Ureter (tissue), 1 donor: ENCODE data around the genes CCT8L2, XKR3, BID, MICAL3, FAM246B and GSC2.

DNA sequence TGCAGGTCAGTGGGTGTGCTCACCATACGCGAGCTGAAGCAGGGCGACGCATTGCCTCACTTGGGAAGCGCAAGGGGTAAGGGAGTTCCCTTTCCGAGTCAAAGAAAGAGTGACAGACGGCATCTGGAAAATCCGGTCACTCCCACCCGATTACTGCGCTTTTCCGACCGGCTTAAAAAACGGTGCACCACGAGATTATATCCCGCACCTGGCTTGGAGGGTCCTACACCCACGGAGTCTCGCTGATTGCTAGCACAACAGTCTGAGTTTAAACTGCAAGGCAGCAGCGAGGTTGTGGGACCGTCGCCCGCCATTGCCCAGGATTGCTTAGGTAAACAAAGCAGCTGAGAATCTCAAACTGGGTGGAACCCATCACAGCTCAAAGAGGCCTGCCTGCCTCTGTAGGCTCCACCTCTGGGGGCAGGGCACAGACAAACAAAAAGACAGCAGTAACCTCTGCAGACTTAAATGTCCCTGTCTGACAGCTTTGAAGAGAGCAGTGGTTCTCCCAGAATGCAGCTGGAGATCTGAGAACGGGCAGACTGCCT lies 408.7 kb downstream of the CCT8L2 start:
- PRO-cap: no peak

GRCh38 chr22:16592620-16592866 lies at the start of gene CCT8L2:
CCT8L2 (minus strand) TSS chr22:16592810.
- PRO-cap: no peak

- PRO-cap: no peak
These were observed 10.6 kb upstream of the CCT8L2 start for GRCh38 chr22:16603019-16603703.

DNA sequence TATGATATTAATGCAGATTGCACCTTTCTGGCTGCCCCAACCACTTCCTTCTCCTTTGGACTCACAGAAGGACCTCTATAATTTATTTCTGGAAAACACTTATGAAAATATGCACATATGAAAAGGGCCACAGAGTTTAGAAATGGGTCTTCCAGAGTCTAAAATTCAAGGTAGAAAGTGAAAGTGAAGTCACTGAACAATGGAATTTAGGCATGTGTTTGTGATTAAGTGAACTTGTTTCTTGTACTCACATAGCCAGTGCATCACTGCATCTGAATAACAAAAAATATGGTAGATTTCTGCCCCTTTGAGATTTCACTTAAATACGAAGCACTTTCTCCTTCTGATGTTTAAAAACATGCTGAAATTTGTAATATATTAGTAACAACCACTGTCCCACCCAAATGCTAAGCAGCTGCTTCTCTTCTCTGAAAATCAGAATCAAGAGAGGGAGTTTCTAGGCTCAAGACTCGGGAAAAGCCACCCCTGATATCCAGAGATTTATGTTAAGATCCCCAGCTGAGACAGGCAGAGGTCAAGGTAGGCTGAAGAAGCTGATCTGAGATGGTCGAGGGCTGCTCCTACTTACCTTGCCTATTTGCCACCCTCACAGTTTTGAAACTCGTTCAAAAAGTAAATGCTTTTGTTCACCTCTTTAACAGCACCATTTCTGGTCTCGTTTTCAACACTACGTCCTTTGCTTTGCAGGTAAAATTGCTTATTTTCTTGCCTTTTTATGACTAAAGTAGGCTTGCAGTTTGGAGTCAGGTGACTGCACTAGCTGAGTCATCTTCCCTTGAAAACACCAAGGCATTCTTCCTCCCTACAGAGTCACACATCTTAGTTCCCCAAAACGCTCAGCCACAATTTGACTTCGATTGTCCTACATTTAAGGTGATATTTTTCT lies at the start of gene XKR3:
Gene XKR3 (minus strand): TSS at position 710 of the 907 bp plus-strand sequence.
- PRO-cap: no peak

DNA sequence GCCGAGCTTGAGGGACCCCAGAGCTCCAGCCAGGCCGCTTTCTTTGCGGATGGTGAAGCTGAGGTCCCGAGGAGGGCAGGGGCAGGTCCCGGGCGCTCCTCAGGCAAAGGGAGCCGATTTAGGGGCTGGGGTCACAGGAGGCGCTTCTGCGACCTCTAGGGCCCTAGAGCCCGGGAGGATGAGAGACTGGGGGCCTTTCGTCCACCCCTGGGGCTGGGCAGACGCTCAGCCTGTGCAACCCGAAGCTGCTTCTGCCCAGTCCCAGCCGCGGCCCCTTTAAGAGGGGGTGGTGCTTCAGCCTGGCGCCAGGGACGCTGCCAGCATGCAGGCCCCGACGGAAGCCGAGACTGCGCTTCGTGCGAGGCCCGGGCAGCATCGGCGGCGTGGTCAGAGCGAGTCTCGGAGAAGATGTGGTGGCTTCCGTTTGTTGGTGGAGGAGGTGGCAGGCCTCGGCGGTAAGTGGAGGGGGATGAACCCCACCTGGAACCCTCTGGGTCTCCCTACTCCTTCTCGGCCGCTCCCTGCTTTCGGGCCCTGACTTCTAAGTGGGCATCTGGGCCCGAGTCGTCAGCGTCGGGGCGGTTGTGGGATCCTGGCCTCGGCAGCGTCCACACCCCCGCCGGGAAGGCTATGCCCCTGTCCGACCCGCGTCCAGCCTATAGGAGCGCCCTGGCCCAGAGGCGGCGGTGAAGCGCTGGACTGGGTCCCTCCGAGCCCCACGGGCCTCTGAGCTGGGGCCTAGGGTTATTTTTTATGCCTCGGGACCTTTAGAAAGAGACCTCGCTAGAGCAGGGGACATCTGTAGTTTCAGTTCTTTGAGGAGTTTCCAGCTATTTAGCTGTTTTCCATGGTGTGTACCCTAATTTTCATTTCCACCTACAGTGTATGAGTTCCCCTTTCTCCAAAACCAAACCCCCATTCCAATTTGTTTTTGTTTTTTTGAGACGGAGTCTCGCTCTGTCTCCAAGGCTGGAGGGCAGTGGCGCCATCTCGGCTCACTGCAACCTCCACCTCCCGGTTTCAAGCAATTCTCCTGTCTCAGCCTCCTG lies 29.2 kb upstream of the GAB4 start:
- PRO-cap: no peak

DNA sequence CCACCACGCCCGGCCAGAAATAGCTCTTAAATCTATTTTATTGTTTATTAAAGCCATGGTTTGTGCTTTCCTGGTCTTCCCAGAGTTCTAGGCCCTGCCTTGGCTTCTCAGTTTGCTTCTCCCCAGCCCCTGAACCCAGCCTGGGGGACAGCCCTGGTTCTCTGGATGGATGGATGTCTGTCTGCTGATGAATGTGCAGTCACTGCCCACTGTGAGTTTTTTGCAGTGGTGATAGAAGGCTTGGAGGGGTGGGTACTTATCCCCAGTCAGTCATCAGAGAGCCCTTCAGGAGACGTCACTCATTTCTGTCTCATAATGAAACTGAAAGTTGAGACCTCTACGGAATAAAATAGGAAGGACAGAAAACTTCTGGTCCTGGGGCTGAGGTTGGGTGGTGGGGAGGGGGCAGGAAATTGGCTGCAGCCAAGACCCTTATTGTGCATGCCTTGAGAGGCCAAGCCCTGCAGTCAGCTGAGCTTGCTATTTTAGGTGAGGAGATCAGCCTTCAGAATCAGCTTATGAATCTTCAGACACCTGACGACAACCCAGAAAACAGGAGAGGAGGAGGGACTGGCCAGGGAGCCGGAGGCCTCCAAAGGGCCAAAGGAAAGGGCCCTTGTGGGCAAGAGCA lies 17.7 kb upstream of the ADA2 start:
- PRO-cap: no peak

- PRO-cap: no peak
These were observed 91.1 kb upstream of the SLC25A18 start for GRCh38 chr22:17472234-17472568.

- PRO-cap: bidirectional peak, plus-strand start at chr22:17774563, minus-strand start at chr22:17774444
These were observed at the start of gene BID for GRCh38 chr22:17774196-17775287. BID (minus strand) TSS chr22:17774469.

- PRO-cap: no peak
These were observed 6.3 kb upstream of the BID start for GRCh38 chr22:17780504-17781054.

DNA sequence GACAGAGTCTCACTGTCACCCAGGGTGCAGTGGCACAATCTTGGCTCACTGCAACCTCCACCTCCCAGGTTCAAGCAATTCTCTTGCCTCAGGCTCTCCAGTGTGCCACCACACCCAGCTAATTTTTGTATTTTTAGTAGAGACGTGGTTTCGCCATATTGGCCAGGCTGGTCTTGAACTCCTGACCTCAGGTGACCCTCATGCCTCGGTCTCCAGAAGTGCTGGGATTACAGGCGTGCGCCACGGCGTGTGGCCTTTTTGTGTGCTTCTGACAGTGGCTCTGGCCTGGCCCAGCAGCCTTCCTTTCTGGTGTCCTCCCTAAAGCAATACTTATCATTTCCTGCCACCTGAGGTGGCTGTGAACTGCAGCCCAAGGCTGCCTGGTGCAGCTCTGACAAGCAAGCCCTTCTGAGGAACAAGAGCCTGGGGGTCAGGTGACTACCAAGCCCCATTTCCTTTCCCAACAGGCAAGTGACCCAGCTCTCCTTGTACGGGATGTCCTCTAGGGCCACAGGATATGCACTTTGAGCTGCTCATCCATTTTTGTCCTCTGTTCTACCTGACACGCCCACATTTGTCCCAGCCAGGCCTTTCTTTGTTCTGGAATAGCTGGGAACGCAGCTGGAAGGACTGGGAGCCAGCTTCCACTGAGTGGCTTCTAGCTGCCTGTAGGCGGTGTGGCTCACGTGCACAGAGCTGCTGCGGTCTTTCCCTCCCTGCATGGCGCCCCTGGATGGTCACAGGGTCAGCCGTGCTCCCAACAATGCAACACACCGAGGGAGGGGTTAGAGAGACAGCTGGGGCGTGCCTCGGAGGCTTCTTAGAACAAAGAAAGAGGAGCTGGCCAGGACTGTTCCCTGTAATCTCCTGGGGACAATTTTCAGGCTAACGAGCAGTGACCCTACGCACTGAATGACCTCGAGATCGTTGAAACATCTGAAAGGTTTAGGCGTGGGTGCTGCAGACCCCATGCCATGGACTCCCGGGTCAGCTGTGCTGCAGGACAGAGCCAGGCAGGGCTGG lies 12.3 kb upstream of the BID start:
- PRO-cap: no peak

GRCh38 chr22:17831179-17832238 lies 57.2 kb upstream of the BID start:
- PRO-cap: no peak

DNA sequence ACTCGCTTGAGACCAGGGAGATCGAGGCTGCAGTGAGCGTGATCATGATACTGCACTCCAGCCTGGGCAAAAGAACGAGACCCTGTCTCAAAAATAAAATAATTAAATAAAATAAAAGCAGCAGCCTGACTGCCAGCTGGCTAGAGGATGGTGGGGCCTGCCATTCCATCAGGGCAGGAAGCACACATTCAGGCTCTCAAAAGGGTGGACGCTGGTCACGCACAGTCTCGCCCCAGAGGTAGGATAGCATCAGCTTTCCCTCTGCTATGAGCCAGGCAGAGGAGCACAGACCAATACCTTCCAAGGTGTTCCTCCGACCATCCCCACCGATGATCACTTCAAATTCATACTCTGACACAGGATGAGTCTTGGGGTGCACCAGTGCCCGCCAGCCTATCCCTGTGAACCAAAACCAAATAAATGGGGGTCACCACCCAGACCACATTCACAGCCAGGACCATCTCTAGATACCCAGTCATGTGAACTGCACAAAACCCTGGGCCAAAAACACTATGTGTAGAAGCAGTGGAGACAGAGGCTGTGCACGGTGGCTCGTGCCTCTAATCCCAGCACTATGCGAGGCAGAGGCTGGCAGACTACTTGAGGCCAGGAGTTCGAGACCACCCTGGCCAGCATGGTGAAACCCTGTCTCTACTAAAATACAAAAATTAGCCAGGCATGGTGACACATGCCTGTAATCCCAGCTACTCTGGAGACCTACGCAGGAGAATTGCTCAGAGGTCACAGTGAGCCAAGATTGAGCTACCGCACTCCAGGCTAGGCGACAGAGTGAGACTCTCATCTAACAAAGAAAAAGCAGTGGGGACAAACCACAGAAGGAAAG lies 122.6 kb downstream of the MICAL3 start:
- PRO-cap: no peak

DNA sequence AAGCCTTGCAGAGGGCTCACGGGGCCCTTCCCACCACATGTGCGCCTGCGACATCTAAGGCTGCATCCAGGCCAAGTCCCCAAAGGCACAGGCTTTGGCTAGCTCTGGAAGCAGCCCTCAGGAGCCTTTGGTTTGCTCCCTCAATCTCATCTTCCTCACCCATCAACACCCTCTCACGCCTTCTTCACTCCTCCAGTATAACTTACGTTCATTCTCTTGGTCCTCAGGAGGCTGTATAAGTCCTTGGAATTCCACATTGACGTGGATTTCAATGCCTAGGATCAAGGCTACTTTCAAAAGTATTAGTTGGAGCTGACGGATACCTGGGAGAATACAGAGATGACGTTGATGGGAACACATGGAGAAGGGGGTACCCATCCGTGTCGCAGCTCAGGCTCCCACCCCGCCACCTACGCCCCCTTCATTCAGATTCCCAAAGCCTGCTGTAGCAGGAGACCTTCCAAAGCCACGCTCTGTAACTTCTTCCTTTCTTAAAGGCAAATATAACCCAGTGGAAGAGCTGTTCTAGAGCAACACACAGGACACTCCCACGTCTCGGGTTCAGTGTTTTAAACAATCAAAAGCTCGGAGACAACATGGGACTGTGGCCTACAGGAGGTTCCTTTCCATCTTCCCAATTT lies 121.8 kb downstream of the MICAL3 start:
- PRO-cap: no peak

GRCh38 chr22:17999798-18000958 lies 24.2 kb downstream of the MICAL3 start:
- PRO-cap: no peak

DNA sequence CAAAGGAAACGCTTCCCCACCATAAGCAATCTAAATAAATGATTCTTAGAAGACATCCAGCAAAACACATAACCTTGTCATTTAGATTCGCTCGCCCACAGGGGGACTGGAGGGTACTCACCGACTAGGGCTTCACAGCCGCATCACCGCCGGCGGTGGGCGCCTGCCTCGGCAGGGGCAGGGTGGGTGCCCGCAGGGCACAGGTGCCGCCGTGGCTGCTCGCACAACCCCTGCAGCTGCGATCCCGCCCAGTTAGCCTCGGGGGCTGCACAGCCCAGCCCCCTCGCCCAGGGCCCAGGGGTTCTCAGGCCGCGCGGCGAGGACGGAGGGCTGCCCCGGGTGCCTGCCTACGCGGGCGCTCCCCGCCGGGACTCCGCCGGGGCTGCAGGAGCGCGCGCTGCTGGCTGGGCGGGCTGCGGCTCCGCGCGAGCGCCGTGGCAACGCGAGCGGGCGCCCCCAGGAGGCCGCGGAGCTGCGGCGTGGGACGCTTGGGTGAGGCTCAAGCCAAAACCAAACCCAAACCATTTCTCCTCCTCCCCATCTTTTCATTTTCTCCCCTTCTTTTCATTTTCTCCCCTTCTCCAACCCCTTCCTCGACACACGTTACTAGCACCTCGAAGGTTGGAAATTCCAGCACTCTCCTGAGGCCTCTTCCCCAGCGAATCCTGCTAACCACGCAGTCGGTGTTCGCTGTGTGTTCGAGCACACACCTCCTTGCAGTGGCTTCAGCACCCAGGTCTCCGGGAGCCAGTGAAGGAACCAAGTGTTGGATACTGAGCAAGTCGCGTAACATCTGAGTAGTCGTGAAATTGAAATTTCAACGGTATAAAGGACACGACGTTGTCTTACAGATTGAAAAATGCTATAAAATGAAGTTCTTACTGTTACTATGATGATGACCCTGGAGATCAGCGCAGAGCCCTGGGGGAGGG lies at the start of gene MICAL3:
Gene MICAL3 (minus strand): TSS at position 402 of the 932 bp plus-strand sequence.
- PRO-cap: bidirectional peak, plus-strand start at position 459 of the sequence, minus-strand start at position 375 of the sequence

GRCh38 chr22:18094988-18095734 lies 15.4 kb upstream of the TUBA8 start:
- PRO-cap: no peak

GRCh38 chr22:18633617-18634161 lies at the start of gene FAM246B:
FAM246B (plus strand) TSS chr22:18633984.
- PRO-cap: no peak

- PRO-cap: no peak
These were observed 2.5 kb upstream of the PRODH start for GRCh38 chr22:18938591-18938987.

GRCh38 chr22:19081369-19082046 lies 40.7 kb downstream of the DGCR2 start:
- PRO-cap: no peak

DNA sequence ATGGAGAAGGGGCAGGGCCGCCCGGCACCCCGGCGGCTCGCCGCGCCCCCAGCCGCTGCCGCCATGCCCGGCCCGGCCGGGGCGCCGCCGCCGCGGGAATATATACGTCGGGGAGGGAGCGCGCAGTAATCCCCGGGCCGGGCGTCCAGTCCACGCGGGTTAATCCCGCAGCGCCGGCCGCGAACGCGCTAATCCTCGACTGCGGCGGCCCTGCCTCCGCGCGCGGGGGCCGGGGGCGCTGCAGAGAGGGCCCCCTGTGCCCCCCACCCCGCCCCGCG lies at the start of gene GSC2:
Gene GSC2 (minus strand): TSS at position 74 of the 278 bp plus-strand sequence.
- PRO-cap: no peak